Ascending aorta (tissue), 1 donor: Measurements from ENCODE around the genes SBNO2 and FAM174C.

- PRO-cap = no peak
Observed at GRCh38 chr19:1006476-1006950, 6.3 kb downstream of the GRIN3B start.

DNA sequence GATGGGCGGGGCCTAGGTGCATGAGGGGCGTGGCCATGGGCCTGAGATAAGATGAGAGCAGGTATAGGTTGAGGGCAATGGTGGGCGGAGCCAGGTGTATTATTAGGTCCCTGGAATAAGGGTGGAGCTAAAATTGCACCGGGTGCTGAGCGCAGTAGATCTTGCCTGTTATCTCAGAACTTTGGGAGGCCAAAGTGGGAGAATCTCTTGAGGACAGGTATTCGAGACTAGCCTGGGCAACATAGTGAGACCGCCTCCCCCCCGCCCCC lies 5.4 kb downstream of the ABCA7 start:
- PRO-cap = no peak

DNA sequence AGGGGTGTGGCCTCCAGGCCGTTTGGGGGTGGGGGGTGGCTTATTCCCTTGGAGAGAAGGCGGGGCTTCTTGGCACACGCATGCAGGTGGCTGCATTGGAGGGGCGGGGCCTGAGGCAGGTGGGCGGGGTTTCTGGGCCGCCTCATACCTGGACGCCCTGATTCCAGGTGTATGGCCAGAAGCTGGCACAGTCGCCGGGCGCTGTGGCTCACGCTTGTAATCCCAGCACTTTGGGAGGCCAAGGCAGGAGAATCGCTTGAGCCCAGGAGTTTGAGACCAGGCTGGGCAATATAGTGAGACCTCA lies 7.8 kb downstream of the ABCA7 start:
- PRO-cap = no peak

DNA sequence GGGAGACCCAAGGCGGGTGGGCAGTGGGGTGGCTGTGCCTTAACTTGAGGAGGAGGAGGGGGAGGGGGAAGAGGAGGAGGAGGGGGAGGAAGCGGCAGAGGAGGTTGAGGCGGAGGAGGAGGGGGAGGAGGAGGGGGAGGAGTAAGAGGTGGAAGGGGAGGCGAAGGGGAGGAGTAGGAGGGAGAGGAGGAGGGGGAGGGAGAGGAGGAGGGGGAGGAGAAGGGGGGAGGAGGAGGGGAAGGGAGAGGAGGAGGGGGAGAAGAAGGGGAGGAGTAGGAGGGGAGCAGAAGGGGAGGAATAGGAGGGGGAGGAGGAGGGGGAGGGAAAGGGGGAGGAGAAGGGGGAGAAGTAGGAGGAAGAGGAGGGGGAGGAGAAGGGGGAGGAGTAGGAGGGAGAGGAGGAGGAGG lies 12.4 kb downstream of the ABCA7 start:
- PRO-cap = unidirectional peak, plus-strand start at position 160 of the sequence

- PRO-cap = no peak
Observed at GRCh38 chr19:1068437-1069046, 1.6 kb downstream of the ARHGAP45 start.

DNA sequence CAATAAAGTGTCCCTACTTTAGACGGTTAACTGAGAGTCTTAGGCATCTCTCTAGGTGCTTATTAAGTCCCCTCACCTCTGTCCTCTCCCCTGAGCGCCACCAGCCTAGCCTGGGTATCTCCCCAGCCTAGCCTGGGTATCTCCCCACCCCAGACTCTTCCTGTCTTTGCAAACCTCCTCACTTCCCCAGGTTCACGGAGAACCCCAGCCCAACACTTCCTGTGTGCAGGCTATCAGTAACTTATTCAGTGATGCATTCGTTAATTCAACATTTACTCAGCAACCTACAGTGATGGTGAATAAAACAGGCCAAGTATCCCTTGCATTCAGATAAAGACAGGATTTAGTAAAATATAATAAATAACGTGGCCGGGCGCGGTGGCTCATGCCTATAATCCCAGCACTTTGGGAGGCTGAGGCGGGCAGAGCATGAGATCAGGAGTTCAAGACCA lies 678 bp upstream of the POLR2E start:
- PRO-cap = no peak

DNA sequence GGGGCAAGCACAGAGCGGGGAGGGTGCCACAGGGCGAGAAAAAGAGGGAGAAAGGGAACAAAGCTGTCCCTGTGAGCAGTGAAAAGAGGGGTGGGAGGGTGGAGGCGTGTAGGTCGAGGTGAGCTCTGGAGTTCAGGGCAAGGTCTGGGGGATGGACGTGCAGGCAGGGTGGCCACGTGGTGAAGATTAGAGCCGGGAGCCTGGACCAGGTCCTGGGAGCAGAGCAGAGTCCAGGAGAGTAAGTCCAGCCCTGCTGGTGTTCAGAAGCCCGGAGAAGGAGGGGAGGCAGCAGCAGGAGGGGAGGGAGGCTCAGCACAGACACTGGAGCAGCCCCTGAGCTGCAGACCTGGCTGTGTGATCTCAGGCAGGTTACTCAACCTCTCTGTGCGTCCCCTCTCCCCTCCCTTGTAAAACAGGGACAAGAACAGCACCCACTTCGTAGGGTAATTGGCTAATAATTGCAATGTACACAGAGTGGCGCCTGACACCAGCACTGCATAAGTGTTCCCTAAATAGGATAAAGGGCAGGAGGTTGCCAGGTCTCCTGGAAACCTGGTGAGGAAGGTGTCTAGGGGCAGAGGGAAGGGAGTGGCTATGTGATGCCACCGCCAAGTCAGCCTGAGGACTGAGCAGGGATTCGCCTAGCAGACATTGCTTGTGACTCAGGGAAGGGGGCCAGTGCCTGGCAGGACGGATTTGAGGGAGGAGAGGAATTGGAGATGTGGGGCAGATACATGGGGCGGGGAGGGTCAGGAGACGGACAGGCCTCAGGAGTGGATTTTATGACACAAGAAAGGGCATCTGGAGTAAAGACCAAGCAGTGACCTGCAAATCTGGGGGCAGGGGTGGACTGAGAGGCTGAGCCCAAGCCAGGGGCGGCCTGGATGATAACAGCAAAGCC lies 3.4 kb upstream of the POLR2E start:
- PRO-cap = no peak

- PRO-cap = no peak
Observed at GRCh38 chr19:1122508-1123094, 18.8 kb downstream of the GPX4 start.

DNA sequence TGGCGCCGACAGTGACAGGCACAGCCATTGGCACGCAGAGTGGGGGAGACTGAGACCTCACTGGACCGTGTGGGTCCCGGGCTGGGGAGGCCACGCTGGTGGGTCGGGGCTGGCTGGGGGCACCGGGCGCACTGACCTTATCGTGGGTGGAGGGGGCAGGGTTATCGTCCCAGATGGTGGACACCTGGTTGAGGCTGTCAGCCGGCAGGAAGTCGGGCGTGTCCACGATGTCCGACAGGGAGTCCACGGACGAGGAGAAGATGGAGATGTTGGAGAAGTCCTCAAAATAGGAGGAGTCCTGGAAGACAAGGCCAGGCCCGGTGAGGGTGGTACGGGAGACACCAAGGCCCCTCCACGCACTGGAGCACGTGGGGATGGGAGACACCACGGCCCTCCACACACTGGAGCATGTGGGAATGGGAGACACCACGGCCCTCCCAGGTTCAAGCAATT lies 23.7 kb downstream of the GPX4 start:
- PRO-cap = no peak

GRCh38 chr19:1164184-1164833 lies 9.8 kb downstream of the SBNO2 start:
- PRO-cap = no peak

DNA sequence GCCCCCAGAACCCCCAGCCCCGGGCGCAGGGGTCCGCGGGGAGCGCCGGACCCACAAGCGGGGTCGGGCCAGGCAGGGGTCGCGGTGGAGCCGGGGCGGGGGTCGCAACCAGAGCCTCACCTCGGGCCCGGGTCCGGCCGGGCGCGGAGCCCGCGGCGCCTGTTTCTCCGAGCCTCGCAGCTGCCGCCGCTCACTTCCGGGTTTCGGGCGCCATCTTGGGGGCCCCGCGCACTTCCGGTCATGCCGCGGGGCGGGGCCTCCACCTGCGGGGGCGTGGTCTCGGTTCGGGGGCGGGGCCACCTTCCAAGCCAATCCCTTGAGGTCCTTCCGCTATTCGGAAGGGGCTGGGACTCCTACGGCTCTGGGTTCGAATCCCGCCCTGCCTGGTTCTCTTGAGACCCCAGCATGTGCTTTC lies at the start of gene SBNO2:
Gene SBNO2, minus strand, starts transcription at position 217 of the 415 bp plus-strand sequence.
- PRO-cap = unidirectional peak, minus-strand start at position 205 of the sequence

DNA sequence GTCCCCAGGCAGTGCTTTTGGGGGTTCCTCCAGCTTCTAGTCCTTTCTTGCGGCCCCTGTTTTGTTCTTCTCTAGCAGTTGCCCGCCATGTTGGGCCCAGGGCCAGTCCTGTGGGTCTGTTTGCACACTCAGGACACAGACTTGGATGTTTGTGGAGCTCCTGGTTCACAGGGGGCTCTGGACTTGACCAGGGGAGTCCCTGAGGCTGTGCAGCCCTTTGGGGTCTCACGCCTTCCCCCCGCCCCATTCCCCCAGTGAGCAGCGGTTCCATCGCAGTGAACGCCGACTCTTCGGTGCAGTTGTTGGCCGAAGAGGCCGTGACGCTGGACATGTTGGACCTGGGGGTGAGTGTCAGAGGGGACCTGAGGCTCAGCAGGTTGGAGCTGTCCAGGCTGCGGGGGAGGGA lies 2.3 kb downstream of the ATP5F1D start:
- PRO-cap = no peak

GRCh38 chr19:1244248-1245194 lies 3.0 kb downstream of the ATP5F1D start:
- PRO-cap = no peak

DNA sequence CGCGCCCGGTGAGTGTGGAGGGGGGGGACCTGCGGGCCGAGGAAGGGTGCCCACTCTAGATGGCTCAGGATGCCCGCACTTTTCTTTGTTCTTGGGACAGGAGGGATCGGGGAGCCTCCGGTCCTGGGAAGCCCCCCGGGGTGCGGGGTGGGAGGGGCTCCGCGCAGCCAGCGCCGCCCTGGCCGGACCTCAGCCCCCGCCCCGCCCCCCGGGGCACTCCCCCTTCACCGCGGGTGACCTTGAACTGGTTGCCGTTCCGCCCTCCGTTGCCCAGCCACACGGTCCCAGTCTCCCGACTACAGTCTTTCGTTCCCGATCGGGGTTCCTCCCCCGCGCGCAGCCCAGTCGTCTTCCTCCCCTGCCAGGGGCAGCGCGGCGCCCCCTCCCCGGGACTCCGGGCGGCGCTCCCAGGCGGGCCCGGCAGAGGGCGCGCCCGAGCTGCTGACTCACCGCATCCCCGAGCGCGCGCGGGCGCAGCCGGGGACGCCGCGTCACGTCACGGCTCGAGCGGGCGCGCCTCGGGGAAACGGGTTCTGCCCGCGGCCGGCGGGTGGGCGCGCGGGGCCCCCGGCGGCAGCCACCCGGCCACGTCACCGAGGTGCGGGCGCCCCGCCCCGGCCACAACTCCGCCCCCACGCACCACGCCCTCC lies 395 bp downstream of the MIDN start:
- PRO-cap = bidirectional peak, plus-strand start at position 506 of the sequence, minus-strand start at position 208 of the sequence

- PRO-cap = bidirectional peak, plus-strand start at chr19:1275542, minus-strand start at chr19:1275361
Observed at GRCh38 chr19:1274435-1275592, at the start of gene FAM174C. FAM174C (plus strand) TSS chr19:1275530.

DNA sequence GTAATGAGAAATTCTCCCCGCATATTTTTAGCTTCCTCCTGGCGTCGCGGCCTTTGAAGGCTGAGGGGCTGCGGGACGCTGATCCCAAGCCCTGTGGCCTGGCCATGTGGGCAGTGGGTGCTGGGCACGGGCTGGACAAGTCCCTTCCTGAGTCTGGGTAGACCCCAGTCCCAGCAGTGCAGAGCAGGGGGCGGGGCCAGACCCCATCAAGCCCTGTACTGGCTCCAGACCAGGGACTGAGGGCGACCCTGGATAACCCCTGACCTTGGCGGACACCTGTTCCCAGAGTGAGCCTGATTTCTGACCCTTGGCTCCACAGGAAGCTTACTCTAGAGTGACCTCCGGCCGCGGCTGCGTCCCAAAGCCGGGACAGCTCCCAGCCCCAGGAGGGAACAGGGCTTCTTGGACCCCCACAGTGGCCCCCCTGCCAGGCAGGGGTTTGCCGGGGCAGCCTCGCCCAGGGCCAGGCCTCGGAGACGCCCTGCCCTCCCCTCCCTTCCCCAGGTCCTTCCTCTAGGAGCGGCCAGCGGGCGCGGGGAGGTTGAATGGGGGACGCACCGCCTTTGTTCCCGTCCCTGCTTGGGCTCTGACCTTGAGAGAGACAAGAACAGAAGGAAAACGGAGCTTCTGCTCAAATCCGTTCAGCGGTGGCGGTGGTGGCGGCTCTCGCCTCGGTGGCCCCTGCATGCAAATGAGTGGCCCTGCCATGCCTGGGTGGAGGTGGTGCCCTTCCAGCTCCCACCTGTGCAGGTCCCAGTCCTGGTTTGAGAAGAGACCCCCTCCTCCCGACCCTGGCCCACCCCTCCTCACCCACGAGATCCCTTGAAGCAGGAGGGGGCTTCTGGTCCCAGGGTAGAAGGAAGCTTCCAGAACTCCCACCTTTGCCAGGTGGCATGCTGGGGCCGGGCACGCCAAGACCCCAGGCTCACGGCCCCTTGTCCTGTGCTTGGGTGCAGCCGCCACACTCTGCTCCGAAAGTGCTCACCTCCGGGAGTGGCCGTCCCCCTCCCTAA lies 2.2 kb upstream of the EFNA2 start:
- PRO-cap = no peak

- PRO-cap = no peak
Observed at GRCh38 chr19:1408470-1409466, 1.4 kb downstream of the DAZAP1 start.

DNA sequence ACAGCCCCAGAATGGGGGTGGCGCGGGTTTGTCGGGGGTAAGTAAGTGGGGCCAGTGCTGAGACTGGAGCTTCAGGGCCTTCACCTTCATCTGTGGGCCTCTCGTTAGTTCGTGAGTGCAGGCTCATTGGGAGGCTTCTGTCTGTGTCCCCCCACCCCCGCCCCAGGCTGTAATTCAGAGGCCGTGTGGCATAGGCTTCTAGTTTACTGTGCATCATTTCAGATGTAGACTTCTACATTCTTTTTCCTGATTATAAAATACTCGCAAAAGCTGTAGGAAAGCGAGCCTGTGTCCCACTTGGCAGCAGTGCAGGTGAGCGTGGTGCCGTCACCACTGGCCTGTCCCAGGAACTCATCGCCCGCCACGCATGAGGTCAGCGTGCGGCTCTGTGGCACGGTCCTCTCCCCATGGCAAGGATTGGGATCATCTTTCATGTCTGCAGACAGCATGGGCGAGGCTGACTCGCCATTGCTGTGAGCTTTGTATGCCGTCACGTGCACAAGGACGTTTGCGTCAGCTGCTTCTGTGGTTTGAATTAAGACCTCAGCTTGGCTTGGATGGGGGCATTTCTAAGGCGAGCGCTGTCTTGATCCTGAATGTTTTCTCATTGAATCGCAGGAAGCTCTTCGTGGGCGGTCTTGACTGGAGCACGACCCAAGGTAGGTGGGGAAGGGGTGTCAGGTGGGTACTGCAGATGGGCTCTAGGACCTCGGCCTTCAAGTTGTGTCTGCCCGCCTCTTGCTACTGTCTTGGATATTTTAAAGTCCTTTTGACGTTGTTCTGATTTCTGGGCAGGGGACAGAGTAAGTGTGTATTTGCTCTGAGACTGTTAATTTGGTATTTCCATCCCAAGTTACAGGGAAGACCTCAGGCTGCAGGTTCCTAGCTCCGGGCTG lies 9.7 kb downstream of the DAZAP1 start:
- PRO-cap = no peak

DNA sequence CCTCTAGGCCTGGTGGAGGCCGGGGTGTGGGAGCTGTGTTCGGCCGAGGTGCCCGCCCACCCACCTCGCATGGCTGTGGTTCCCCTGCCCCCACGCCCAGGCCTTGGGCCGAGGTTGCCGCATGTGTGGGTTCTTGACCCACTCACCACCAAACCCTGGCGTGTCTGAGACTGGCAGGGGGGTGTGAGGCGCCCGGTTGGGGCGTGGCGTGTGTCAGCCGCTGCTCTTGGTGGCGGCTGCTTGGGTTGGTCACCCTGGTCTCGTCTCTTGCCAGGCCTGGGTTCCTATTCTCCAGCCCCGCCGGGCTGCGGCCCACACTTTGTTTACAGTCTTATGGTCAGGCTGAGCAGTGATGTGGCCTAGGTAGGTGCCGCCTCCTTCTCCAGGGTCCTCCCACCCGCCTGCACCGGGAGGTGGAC lies 4.7 kb upstream of the RPS15 start:
- PRO-cap = no peak

DNA sequence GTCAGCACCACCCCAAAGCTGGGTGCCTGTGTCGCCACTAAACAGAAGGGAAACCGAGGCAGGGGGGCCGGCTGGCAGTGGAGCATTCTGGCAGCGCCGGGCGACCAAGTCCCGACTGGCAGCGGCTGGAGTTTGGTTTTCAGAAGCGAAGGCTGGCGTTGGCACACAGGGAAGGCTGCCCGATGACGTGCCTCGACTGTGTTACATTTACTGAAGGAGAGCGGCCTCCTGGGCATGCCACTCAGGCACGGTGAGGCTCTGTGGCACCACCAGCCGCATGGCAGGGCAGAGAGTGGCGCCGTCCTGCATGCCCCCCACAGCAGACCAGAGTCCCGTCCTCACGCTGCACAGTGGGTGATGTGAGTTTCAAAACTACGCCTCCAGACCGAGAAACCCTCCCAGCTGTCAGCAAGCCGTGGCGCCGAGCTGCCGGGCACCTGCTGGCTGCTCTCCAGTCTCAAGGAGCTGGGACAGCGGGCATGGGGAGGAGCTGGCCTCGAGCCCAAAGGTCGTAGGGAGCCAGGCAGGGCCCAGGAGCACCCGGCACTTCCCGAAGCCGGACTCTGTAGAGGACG lies 9.3 kb upstream of the MEX3D start:
- PRO-cap = no peak